ENCODE data around the gene DELE1.

- RAMPAGE, long total RNA: no peak
- RRBS: no CpG with 5 or more reads among the region's 11 CpGs
These were observed 34.7 kb downstream of the PCDH1 start for GRCh38 chr5:141843093-141844312.

DNA sequence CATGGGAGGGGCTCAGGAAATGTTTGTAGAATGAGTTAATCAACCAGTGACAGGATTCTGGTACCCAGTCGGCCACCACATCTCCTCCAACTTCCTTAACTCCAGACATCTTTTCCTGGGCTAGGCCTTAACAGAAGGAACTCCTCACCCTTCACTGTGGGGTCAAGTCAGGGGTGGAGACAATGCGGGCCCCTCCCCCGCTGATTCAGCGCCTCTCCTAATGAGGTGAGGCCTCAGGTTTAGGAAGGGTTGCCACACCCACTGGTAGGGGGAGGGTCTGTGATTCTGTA is 29.3 kb downstream of the PCDH1 start:
- RAMPAGE, long total RNA: no peak
- RRBS: no CpG with 5 or more reads among the region's 4 CpGs

- RAMPAGE, long total RNA: no peak
- RRBS: 1% methylated on average over 12 of the region's 66 CpGs
These were observed at the start of gene DELE1 for GRCh38 chr5:141923194-141924516. Gene DELE1, plus strand, starts transcription at chr5:141923871.

DNA sequence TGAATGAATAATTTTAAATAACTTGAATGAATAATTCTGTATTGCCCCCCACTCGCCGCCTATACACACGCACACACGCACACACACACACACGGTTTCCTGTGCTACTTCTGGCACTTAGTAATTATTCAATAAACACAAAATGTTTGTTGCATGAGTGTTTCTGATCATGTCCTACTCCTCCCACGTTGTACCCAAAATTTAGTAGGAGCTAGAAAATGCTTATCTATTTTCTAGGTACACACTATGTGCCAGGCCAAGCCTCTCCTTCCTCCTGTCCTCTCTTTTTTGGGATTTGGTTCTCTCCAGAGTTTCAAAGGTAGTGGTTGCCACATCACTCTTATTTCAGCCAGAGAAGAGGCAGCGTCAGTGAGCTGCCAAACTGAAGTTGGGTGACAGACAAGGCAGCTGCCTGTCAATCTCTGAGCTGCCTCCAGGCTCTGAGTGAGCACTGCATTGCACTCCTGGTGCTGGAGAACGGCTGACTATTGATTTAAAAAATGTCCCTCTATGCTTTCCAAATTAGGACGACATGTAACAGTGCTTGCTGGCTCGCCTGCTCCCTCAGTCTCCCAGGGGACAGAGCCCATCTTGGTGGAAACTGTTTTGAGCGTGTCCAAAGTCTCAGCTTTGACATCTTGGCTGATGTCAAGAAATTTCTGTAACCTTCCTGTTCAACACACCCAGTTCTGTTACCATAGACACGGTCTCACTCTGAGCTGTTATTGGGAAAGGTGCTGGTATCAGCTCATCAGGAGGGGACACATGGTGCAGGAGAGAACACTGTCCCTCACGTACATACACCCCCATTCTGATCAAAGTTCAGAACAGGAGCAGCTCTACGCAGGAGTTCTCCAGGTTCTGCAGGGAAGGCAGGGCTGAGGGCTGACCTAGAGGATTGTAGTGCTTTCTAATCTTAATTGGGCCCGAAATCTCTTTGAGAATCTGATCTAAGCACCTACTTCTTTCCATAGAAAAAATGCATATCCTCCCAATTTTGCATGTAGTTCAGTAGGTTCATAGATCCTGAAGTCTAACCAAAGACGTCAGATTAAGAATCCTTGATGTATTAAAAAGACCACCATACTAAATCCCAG is 15.8 kb downstream of the PCDH12 start:
- RAMPAGE, long total RNA: no peak
- RRBS: no CpG with 5 or more reads among the region's 16 CpGs

DNA sequence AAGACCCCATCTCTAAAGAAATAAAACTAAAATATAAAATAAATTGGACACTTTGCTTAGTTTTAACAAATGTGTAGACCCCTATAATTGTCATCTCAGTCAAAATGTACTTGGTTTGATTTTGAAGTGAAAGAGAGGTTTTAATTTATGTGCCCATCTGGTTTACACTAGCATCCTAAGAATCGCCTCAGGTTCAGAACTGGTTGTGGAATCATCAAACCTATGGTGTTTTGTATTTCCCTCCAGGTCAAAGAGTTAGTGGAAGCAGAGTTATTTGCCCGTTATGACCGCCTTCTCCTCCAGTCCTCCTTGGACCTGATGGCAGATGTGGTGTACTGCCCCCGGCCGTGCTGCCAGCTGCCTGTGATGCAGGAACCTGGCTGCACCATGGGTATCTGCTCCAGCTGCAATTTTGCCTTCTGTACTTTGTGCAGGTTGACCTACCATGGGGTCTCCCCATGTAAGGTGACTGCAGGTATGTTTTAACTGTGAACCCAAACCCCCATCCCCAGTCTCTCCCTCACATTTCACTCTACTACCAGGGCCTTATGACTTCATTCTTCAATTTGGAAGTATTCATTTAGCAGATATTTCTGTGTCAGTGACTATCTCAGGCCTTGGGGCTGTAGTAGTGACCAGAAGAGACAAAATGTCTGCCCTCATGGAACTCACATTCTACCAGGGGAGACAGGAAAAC is 11.1 kb downstream of the RNF14 start:
- RAMPAGE, long total RNA: no peak
- RRBS: no CpG with 5 or more reads among the region's 5 CpGs

- RAMPAGE, long total RNA: no peak
- RRBS: no CpG with 5 or more reads among the region's 4 CpGs
These were observed 4.0 kb upstream of the NDFIP1 start for GRCh38 chr5:142104475-142105016.

- RAMPAGE, long total RNA: no peak
- RRBS: no CpG with 5 or more reads among the region's 11 CpGs
These were observed 84.2 kb downstream of the NDFIP1 start for GRCh38 chr5:142192717-142193289.

DNA sequence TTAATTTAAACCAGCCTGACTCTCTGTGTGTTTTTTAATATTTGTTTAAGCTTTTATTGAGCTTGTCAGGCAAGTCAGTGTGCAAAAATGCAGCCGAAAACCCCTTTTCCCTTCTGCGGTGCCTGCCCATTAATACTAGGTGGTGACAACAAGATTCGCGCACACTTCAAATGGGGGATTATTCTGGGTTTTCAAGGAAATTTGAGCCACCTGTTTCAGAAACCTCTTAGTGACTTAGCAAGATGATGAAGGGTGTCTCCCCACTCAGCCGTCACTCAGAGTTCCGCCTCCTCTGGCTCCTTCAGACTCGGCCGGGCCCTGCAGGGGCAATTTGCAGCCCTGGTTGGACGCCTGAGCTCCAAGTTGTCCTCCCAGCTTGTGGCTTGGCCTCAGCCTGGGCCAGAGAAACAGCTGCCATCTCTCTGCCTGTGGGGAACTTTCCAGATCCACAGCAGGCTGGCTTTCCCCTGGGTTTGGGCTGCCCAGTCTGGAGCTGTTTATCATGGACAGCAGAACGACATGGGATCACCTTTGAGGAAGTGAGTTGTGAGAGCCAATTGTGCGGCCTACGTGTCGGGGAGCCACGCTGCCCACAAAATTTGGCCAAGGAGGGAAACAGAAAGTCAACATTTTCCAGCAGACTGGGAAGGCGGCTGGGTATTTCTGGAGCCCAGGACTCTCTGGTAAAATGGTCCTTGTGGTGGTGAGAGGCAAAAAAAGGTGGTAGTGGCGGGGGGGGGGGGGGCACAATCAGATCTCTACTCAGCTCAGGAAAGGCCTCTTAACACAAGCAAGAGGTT is 75.8 kb downstream of the SPRY4 start:
- RAMPAGE, long total RNA: no peak
- RRBS: no CpG with 5 or more reads among the region's 16 CpGs

DNA sequence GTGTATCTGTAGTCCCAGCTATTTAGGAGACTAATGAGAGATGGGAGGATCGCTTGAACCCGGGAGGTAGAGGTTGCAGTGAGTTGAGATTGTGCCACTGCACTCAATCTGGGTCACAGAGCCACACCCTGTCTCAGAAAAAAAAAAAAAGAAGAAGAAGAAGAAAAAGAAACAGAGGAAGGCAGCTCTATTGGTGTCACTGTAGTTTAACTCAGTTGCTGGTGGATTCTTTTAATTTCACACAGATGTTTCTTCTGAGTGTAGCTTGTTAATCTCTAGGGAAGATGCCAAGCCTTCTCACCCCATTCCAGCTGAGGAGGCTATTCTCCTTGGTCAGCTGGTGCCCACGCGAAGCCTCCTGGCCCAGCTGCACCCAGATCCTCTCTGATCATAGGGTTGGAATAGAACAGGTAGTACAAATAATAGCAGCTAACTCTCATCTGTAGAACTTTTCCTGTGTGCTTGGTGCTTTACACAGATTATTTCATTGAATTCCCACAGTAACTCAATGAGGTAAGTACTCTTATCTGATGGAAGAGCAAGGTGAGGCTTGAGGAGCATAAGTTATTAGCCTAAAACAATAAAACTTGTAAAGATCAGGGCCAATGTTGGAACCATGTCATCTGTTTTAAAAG is 113.8 kb upstream of the SPRY4 start:
- RAMPAGE, long total RNA: no peak
- RRBS: no CpG with 5 or more reads among the region's 4 CpGs

GRCh38 chr5:142590755-142591105 is 95.2 kb downstream of the FGF1 start:
- RAMPAGE, long total RNA: no peak
- RRBS: no CpG with 5 or more reads among the region's 2 CpGs

GRCh38 chr5:142794081-142794816 is 24.1 kb downstream of the ARHGAP26 start:
- RAMPAGE, long total RNA: no peak
- RRBS: no CpG with 5 or more reads among the region's 6 CpGs

DNA sequence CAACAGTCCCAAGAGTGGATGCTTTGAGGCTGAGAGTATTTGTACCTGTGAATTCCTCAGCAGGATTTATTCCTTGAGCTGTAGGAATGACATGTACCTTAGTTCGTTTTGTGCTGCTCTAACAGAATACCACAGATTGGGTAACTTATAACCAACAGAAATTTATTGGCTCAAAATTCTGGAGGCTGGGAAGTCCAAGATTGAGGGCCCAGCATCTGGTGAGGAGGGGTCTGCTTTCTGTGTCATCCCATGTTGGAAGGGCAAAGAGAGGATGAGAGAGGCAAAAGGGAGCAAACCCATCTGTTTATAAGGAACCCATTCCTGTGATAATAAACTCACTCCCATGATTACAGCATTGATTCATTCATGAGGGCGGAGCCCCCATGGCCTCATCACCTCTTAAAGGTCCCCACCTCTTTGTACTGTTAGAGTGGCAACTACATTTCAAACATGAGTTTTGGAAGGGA is 29.3 kb downstream of the ARHGAP26 start:
- RAMPAGE, long total RNA: no peak
- RRBS: no CpG with 5 or more reads among the region's 2 CpGs

- RAMPAGE, long total RNA: no peak
- RRBS: no CpG with 5 or more reads among the region's 6 CpGs
These were observed 43.9 kb downstream of the ARHGAP26 start for GRCh38 chr5:142813794-142814723.

DNA sequence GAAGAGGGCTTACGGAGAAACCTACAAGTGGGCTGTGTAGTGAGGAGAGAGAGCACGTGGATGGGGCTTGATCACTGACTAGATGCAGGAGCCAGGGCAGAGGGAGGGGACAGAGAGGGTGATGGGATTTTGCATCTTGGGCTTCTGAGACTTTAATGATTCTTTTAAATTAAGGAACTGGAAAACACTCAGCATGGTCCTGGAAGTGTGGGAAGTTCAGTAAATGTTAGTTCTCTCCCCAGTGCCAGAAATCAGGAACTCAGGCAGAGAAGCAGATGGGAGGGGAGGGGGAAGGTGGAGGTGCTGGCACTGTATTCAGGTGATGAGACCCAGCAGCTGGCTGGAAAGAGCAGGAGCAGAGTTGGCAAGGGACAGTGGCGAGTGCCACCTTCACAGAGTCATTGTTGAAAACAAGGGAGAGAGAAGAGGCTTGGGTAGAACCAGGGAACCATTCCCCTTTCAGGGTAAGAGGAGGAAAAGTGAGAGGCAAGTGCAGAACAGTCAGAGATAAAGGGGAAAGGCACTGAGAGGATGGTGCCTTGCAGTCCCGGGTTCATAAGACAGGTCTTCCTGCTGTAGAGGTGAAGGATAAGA is 46.9 kb downstream of the ARHGAP26 start:
- RAMPAGE, long total RNA: no peak
- RRBS: no CpG with 5 or more reads among the region's 4 CpGs

- RAMPAGE, long total RNA: no peak
- RRBS: no CpG with 5 or more reads among the region's 2 CpGs
These were observed 49.0 kb downstream of the ARHGAP26 start for GRCh38 chr5:142819091-142819631.

- RAMPAGE, long total RNA: no peak
- RRBS: no CpG with 5 or more reads among the region's 1 CpG
These were observed 56.4 kb downstream of the ARHGAP26 start for GRCh38 chr5:142826638-142826927.

- RAMPAGE, long total RNA: no peak
- RRBS: no CpG with 5 or more reads among the region's 3 CpGs
These were observed 63.2 kb downstream of the ARHGAP26 start for GRCh38 chr5:142833408-142833836.

DNA sequence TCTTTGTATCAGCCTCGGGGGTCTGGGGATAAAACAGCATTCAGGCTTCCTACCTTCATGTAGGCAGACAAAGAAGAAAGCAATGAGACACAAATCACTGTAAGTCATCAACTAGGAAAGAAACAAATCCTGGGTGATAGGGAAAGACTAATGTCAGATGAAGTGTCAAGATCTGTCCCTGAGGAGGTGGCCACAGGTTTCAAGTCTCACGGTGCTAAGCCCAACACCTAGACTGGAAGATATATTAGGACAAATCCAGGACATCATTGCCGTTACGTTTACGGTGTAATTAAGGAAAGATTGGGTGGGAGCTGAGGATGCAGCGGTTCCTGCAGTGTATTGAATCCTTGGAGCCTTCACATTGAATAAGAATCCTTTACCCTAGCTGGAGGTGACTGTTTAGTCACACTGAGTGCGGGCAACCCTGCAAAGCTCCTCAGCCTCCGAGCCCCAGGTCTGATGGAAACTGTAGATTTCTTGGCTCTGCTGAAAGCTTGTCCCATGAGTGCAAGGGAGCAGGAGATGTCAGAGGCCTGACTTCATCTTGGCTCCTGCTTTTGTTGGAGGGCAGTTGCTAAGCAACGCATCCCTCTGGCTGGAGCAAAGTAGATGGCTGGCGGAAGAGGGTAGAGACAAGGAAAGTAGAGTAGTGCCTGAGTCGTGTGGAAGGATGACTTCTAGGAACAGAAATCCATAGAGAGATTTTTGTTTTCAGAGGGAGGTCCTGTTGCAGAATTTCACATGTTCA is 71.1 kb downstream of the ARHGAP26 start:
- RAMPAGE, long total RNA: no peak
- RRBS: no CpG with 5 or more reads among the region's 11 CpGs

DNA sequence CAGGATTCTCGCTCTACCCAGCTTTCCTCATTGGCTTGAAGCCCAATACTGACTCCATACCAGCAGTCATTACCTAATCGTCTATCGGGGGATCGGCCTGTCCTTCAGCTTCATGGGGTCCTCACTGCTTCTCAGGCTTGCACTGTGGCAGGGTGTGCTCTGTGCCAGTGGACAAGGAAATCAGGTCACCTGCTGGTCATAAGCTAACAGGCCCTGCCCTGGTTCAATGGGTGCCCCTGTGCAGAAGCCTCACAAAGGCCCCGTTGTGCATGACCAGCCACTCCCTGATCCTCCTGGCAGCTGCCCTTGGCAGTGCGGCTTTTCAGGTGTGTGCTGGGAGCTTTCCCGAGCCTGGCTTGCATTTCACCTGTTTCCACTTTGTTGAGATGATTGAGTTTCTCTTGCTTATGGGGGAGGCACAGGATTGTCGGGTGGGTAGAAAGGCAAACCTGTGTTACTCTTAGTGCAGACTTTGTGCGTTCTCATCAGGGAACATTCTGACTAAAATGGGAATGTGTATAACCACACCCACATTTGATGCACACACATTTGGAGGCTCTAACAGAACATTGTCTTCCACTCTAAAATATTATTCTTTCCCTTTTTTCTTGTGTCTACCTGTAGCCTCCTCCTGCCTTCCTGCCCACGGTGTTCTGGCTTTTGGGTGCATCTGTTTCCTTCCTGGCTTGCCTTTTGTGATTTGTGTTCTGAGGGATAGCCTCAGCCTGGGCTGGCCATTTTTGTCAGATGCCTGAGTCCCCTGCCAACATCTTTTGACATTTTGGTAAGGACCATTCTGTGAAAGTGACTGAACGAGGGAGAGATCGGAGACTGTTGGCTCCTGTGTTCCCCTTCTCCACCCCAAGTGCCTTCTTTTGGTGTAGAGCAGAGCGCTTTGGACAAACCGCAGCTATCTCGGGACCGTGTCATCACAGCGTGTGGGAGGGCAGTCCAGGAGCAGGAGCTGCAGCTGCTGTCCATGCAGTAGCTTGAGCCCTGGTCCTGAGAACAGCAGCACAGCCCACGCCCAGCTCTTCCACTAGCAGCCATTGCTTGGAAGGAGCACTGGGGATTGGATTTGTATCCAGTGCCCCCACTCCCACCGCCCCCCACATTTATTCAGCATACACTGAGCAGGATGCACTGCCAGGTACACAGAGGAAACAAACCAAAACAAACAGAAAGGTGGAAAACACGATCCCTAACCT is 101.3 kb downstream of the ARHGAP26 start:
- RAMPAGE, long total RNA: no peak
- RRBS: no CpG with 5 or more reads among the region's 20 CpGs

GRCh38 chr5:142912917-142913726 is 142.9 kb downstream of the ARHGAP26 start:
- RAMPAGE, long total RNA: no peak
- RRBS: no CpG with 5 or more reads among the region's 8 CpGs